ENCODE measurements around the gene IQCE.

GRCh38 chr7:2324946-2325671, 10.9 kb upstream of the SNX8 start:
- PRO-cap, 3 experiments, result no peak in any of the 3 experiments
- RAMPAGE, long total RNA, 2 experiments, result no peak in any of the 2 experiments
- RRBS, result no CpG with 5 or more reads among the region's 7 CpGs

- PRO-cap, 3 experiments, result no peak in any of the 3 experiments
- RAMPAGE, long total RNA, 2 experiments, result no peak in any of the 2 experiments
- RRBS, result 2% methylated on average over 5 of the region's 6 CpGs
Measured at GRCh38 chr7:2355762-2355943, 1.0 kb downstream of the EIF3B start.

GRCh38 chr7:2520141-2521062, 828 bp downstream of the LFNG start:
- PRO-cap, 3 experiments, result no peak in any of the 3 experiments
- RAMPAGE, long total RNA, 2 experiments, result no peak in any of the 2 experiments
- RRBS, result 4% methylated on average over 3 of the region's 41 CpGs

GRCh38 chr7:2523360-2523907, 3.9 kb downstream of the LFNG start:
- PRO-cap, 3 experiments, result no peak in any of the 3 experiments
- RAMPAGE, long total RNA, 2 experiments, result no peak in any of the 2 experiments
- RRBS, result no CpG with 5 or more reads among the region's 23 CpGs

DNA sequence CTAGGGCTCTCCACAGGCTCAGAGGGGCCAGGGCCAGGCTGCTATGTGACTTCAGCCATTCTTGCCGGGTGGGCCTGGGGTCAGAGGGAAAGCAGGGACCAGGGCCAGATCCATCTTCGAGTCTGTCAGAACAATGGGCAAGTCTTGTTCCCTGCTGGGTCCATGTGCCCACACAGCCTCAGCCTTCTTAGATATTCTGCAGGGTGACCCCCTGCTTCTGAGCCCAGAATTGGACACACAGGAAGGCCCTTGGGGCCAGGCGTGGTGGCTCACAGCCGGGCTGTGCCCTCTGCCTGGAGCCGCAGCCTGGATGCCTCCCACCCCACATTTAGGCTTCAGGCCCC, 11.4 kb downstream of the LFNG start:
- PRO-cap, 3 experiments, result no peak in any of the 3 experiments
- RAMPAGE, long total RNA, 2 experiments, result no peak in any of the 2 experiments
- RRBS, result 82% methylated on average over 2 of the region's 5 CpGs

- PRO-cap, 3 experiments, result no peak in any of the 3 experiments
- RAMPAGE, long total RNA, 2 experiments, result no peak in any of the 2 experiments
- RRBS, result no CpG with 5 or more reads among the region's 19 CpGs
Measured at GRCh38 chr7:2546768-2547089, 8.6 kb downstream of the BRAT1 start.

- PRO-cap, 3 experiments, result peak in 3 of 3 experiments; most common plus-strand start chr7:2559057 (in 2); most common minus-strand start chr7:2558937 (in 2)
- RAMPAGE, long total RNA, 2 experiments, result start-site peak on the plus strand in 1 of 2 experiments, at chr7:2559068-2559450 at its widest, 263 to 586 reads per replicate
- RRBS, result 2% methylated on average over 52 of the region's 111 CpGs
Measured at GRCh38 chr7:2558633-2559780, at the start of gene IQCE. TSS of gene IQCE (plus strand) at chr7:2558979.

DNA sequence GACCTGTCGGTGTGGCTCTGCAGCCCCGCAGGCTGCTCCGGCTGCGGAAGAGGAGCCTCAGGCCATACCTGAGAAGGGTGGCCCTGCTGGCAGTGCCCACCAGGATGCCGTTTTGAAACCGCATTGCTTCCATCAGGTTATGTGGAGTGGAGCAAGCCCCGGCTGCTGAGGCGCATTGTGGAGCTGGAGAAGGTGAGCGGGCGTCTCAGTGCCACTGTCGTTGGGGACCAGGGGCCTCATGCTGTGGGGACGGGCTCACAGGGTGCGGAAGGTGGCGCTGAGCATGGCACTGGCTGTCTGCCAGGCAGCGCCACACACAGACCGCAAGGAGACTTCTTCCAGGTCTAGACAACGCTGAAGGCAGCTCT, 28.9 kb downstream of the IQCE start:
- PRO-cap, 3 experiments, result no peak in any of the 3 experiments
- RAMPAGE, long total RNA, 2 experiments, result no peak in any of the 2 experiments
- RRBS, result no CpG with 5 or more reads among the region's 17 CpGs

DNA sequence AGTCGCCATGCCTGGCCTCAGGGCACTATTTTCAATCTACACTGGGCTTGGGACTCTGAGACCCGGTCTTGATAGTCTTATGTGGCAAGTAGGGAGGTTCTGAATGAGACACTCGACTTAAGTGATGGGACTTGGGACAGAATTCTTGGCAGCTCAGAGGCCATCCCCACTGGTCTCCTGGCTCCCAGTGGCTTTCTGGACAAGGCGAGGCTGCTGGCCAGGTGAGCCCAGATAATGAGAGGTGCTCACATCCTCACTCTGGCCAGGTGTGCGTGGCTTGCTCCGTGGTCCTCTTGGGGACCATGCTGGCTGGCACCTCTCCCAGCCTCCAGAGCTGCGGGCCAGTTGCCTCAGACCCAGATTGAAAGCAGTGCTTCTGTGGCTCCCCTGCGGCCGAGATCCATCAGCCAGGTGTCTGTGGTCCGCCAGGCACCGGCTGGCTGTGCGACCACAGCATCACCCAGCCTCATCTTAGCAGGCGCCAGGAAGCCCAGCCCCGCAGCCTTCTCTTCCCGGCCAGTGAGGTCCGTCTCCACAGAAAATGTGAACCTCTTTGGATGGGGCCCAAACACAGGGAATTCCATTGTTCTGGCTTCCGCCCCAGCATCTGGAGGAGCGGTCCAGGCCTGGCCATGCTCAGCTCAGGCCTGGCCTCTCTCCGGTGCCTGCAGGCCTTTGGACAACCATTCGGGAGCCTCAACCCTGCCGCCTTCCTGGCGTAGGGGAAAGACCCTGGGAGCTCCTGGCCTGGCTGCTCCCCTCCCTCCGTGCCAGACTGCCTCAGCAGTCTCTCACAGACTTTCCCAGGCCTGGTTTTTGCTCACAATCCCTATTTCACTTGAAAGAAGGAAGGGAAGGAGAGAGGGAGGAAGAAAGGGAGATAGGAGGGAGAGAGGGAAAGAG, 5.2 kb upstream of the TTYH3 start:
- PRO-cap, 3 experiments, result peak in 1 of 3 experiments; most common minus-strand start position 294 of the sequence (in 1)
- RAMPAGE, long total RNA, 2 experiments, result no peak in any of the 2 experiments
- RRBS, result 53% methylated on average over 5 of the region's 23 CpGs

GRCh38 chr7:2659297-2659786, 27.6 kb downstream of the TTYH3 start:
- PRO-cap, 3 experiments, result no peak in any of the 3 experiments
- RAMPAGE, long total RNA, 2 experiments, result no peak in any of the 2 experiments
- RRBS, result 93% methylated on average over 4 of the region's 14 CpGs

DNA sequence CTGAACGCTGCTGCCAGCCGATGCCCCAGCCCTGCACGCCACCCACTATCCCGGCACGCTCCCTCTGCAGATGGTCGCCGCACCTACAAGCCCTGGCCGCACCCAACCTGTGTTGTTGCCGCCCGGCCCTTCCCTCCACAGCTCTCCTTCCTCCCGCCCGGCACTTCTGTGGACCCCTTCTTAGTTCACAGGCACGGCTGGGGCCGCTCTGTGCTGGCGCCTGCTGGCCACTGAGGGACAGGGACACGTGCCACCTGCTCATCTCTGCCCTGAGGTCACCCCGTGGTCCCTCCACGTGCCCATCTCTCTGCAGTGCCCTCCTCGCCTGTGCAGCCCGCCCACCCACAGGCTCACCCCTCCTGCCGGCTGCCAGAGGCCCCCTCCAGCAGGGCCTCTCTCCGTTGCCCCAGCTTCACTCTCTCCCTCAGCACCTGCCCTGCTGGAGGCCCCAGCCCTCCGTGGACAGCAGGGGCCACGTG, 26.0 kb upstream of the AMZ1 start:
- PRO-cap, 3 experiments, result peak in 1 of 3 experiments; most common minus-strand start position 144 of the sequence (in 1)
- RAMPAGE, long total RNA, 2 experiments, result no peak in any of the 2 experiments
- RRBS, result 94% methylated on average over 9 of the region's 24 CpGs

DNA sequence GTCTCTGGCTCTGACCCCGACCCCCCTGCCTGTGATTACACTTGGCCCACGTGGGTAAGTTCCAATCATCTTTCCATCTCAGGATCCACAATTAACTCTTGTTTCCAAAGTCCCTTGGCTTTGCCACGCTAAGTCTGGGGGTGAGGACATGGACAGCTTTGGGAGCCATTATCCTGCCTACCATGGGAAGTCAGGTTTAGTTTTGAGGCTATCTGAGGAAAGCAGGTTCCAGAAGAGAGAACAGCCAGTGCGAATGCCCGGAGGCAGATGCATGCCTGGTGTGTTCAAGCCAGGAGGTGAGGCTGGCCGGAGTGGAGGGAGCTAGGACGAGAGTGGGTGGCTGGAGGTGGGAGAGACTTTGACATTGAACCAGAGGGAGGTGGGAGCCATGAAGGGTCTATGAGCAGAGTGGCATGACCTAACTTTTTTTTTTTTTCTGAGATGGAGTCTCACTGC, 20.8 kb upstream of the AMZ1 start:
- PRO-cap, 3 experiments, result no peak in any of the 3 experiments
- RAMPAGE, long total RNA, 2 experiments, result no peak in any of the 2 experiments
- RRBS, result 94% methylated on average over 2 of the region's 7 CpGs

- PRO-cap, 3 experiments, result no peak in any of the 3 experiments
- RAMPAGE, long total RNA, 2 experiments, result no peak in any of the 2 experiments
- RRBS, result no CpG with 5 or more reads among the region's 11 CpGs
Measured at GRCh38 chr7:2715236-2715589, 27.2 kb downstream of the AMZ1 start.

- PRO-cap, 3 experiments, result no peak in any of the 3 experiments
- RAMPAGE, long total RNA, 2 experiments, result no peak in any of the 2 experiments
- RRBS, result no CpG with 5 or more reads among the region's 35 CpGs
Measured at GRCh38 chr7:2730915-2731576, 43.0 kb downstream of the AMZ1 start.

DNA sequence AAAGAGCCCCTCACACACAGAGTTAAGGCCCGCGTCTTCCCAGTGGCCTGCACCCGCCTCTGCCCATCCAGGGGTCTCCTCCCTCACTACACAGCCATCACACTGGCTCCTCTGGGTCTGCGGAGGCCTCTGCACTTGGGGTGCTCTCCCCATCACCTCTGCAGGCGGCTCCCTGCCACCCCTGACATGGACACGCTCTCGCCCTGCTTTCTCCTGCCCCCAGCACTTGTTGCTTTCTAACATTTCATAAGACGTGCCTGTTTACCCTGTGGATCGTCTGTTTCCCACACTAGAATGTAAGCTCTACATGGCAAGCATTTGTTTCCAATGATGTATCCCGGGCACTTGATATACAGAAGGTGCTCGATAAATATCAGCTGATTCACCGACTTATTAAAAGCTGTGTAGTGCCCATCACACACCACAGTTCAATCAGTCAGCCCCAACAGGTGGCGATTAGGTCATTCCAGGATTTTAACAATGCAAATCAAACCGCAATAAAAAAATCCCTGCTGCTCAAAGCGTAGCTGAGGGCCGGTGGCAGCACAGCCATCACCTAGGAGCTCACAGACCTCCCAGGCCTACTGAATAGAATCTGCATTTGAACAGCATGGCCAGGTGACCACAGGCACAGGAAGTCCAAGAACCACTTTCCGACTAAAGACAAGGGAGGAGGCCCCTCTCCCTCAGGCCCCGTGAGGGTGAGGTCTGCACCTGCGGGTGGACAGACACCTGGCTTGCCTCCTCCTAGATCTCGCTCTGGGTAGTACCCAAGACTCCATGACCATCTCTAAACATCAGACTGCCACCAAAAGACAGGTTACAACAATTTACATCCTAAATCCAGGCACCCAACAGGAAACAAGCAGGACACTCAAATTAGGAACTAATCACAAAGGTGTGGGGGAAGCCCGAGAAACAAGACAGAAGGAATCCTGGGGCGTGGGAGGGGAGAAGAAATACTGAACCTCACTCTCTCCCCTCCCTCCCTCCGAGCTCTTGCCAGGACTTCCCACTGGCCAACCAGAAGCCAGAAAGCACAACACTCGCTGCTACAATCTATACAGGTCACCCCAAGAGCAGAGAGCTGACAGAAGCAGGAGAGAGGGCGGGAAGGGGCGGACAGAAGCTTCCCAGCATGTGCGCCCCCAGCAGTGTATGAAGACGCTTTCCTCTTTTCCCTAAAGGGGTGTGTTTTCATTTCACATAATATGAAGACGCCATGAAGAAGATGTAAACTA, 19.4 kb downstream of the GNA12 start:
- PRO-cap, 3 experiments, result no peak in any of the 3 experiments
- RAMPAGE, long total RNA, 2 experiments, result no peak in any of the 2 experiments
- RRBS, result no CpG with 5 or more reads among the region's 29 CpGs

DNA sequence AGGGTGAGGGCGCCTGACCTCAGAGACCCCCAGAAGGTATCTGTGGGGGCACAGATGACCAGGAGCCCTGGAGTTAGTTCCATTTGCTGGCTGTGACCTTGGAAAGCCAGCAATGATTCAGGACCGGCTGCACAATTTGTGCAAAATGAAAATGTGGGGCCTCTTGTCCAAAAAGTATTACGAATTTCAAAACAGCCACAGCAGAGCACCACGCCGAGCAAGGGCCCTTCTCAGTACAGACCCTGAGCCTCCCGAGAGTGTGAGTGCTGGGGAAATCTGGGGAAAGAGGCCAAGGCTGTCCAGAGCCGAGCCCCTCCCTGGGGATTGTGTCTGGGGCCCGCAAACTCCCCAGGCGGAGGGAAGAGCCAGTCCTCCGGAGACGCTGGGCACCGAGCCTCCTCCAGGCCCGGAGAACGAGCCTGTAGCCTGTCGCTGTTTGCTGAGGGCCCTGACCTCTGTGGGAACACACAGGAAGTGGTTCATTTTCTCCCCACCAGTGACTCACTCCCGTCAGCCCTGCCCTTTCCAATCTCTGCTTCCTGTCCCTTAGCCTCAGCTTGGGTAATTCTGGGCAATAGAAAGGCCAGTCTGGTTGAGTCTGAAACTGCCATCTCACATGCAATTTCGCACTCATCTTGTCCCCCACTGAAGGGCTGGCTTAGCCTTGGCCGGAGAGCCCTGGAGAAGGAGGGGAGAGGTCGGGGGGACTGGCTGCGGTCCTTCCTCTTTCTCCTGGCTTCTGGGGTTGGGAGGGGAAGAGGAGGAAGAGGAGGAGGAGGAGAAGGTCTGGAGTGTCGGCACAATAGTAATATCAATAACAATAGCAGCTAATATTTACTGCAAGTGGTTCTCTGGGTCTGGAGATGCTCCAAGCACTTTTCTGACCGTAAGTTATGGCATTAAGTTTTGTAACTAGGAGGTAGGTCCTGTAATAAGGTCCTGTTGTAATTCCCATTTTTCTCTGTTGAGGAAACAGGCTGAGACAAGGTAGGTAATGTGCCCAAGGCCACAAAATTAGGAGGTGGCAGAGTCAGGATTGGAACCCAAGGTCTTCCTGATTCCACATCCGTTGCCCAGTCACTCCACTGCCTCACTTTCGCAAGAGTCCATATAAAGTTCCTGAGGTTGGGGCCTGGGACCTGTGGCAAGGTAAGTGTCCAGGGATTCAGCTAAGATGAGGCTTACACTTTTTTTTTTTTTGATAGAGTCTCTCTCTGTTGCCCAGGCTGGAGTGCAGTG, 19.6 kb upstream of the GNA12 start:
- PRO-cap, 3 experiments, result peak in 3 of 3 experiments; most common plus-strand start position 586 of the sequence (in 3); most common minus-strand start position 401 of the sequence (in 1)
- RAMPAGE, long total RNA, 2 experiments, result no peak in any of the 2 experiments
- RRBS, result no CpG with 5 or more reads among the region's 24 CpGs

GRCh38 chr7:2944366-2944653, 99.4 kb downstream of the CARD11 start:
- PRO-cap, 3 experiments, result no peak in any of the 3 experiments
- RAMPAGE, long total RNA, 2 experiments, result start-site peak on the minus strand in 1 of 2 experiments, at chr7:2944408-2944536 at its widest, 10 reads per replicate
- RRBS, result no CpG with 5 or more reads among the region's 12 CpGs

DNA sequence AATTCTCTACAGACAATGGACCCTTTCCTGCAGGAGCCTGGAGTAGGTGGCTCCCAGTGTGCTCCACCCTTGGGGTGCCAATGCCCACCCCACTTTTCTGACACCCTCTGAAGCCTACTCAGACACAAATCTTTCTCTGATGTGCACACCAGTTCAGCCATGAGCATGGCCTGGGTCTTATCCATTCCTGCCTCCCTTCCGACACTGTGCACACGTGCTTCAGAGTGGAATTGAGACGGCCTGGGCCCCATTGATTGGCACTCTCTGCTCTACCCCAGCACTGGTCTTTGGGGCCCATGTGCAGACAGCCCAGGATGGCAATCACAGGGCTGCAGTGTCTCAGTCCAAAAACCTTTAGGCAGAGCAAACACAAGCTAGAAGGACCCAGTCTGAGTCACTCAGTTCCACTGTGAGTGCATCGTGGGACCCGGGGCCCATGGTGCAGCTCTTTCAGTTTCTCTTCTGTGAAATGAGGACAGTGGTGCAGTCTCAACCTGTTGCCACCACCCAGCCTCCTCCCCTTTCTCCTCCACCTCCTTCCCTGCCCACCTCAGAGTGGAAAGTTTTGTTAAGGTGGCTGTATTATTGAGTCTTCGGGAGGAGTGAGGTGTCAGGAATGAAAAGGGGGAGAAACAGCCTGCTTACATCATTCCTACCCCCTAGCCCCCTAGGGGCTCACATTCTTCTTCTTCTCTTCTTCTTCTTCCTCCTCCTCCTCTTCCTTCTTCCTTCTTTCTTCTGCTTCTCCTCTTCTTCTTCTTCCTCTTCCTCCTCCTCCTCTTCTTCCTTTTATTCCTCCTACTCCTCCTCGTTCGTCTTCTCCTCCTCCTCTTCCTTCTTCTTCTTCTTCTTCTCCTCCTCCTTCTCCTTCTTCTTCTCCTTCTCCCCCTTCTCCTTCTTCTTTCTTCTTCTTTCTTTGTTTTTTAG, 19.4 kb upstream of the CARD11 start:
- PRO-cap, 3 experiments, result no peak in any of the 3 experiments
- RAMPAGE, long total RNA, 2 experiments, result no peak in any of the 2 experiments
- RRBS, result no CpG with 5 or more reads among the region's 8 CpGs

DNA sequence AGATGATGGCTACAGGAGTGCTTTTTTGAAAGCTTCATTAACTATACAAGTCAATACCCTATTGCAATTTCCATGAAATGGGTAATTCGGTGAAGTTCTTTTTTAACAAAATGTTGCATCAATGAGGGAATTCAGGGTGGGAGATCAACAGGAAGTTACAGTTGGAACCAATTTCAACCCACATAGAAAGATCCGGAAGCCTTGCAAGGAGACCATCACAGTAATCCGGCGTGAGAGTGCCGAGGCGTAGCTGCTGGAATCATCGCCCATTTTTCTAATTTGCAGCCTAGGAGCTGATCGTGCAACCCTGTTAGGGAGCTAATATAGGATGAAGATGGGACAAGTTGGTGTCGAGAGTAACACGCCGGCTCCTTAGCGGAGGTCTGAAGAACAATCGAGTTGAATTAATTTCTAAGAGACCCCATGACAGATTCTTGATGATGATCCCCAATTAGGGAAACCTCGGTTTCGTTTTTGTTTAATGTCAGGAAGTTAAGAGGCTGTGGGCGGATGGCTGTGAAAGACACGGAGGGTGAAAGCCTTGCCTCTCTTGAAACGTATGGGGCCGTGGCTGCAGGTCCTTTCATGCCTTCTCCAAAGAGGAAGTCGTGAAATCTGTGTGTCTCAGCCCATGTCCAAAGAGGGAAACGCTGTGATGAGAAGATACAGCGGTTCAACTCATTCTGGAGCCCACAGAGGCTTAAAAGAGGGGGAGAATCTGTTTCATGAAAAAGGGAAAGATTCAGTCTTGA, 51.2 kb upstream of the CARD11 start:
- PRO-cap, 3 experiments, result no peak in any of the 3 experiments
- RAMPAGE, long total RNA, 2 experiments, result no peak in any of the 2 experiments
- RRBS, result no CpG with 5 or more reads among the region's 22 CpGs

DNA sequence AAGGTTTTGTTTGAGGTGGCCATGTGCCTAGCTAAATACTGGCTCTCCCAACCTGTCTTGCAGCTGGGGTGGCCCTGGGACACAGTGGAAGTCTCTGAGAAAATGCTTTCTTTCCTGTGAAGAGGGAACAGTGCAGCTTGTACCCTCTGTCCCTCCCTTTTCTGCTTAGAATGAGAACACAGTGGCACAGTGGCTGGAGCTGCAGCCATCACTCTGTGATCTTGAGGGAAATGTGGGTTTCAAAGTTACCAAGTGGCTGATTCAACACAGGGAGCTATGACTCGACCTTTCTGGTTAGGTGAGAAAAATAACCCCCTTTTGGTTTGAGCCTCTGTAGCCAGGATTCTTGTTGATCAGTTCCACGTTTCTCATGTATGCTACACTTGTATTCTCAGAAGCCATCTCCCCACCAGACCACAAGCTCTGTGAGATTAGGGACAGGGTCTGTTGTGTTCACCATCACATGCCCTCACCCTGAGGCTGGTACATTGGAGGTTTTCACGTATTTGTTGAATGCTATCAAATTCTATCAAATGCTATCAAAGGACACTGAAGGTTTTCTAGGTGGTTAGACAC, 62.8 kb upstream of the CARD11 start:
- PRO-cap, 3 experiments, result no peak in any of the 3 experiments
- RAMPAGE, long total RNA, 2 experiments, result no peak in any of the 2 experiments
- RRBS, result no CpG with 5 or more reads among the region's 3 CpGs

All from testis (tissue), 5 donors.